Foreskin fibroblast (primary cell): ENCODE data around the genes M1AP and TACR1.

GRCh38 chr2:73293055-73293406, 317 bp downstream of the EGR4 start:
- RRBS = 3% methylated on average over 15 of the region's 36 CpGs

DNA sequence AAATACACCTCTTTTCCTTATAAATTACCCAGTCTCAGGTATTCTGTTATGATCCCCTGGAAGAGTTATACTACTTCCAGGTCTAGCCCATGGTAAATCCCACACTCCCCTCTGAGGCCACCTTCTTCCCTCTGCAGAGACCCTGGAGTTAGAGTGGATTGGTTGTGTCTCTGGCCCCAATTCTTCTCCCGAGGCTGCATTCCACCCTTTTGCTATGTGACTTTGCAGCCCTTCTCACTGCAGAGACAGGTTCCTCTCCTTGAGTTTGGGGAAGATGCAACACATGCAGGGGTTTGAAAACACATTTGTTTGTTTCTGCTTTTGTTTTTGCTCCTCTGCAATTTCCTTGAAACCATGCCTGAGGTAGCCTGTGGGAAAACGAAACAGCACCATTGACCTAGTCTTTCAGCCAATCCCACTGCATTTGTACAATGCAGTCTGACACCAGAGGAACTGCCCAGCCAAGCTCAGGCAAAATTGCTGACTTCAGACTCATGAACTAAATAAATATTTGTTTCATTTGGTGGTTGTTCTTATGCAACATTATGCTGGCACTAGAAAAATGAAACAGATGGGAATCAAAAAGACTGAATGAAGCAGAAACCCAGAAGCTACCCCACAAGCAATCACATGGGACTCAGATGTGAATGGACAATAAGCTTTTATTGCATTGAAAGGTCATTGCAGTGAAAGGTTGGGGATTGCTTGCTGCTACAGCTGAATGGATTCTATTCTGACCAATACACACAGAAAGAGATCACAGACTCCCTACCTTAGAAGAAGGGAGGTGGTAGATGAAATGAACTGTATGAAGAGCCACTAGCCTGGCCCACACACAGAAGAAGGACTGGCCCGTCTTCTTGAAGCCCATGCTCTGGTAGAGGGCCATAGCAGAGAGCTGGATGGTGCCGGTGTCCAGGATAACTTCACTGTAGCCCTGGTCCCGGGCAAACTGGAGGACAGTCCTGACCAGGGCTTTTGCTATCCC, 1.7 kb downstream of the NAT8 start:
- RRBS = no CpG with 5 or more reads among the region's 5 CpGs

DNA sequence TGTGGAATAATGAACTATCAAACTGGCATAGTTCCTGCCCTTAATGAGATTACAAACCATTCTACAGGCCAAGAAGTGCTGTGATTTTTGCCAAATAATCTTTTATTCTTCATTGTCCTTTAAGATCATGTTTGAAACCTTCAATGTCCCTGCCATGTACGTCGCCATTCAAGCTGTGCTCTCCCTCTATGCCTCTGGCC, 16.0 kb downstream of the ACTG2 start:
- RRBS = no CpG with 5 or more reads among the region's 2 CpGs

DNA sequence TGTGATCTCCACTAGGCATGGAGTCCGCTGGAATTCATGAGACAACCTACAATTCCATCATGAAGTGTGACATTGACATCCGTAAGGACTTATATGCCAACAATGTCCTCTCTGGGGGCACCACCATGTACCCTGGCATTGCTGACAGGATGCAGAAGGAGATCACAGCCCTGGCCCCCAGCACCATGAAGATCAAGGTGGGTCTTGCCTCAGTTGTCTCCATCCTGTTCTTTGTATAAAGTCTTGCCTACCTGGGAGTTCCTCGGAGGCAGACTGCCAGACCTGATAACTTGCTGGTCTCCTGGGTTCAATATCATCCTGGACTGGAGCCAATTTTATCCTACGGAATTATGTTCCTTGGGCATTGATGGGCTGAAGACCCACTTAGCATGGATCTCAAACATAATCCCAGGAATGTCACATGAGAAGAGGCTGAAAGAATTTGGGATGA, 10.1 kb upstream of the DGUOK start:
- RRBS = no CpG with 5 or more reads among the region's 4 CpGs

- RRBS = no CpG with 5 or more reads among the region's 8 CpGs
Measured at GRCh38 chr2:73951922-73952821, 25.5 kb downstream of the DGUOK start.

- RRBS = no CpG with 5 or more reads among the region's 11 CpGs
Measured at GRCh38 chr2:74048713-74049662, 64.3 kb downstream of the TET3 start.

- RRBS = no CpG with 5 or more reads among the region's 5 CpGs
Measured at GRCh38 chr2:74152182-74152709, 4.5 kb upstream of the BOLA3 start.

- RRBS = no CpG with 5 or more reads among the region's 2 CpGs
Measured at GRCh38 chr2:74164958-74165554, 13.6 kb downstream of the MOB1A start.

DNA sequence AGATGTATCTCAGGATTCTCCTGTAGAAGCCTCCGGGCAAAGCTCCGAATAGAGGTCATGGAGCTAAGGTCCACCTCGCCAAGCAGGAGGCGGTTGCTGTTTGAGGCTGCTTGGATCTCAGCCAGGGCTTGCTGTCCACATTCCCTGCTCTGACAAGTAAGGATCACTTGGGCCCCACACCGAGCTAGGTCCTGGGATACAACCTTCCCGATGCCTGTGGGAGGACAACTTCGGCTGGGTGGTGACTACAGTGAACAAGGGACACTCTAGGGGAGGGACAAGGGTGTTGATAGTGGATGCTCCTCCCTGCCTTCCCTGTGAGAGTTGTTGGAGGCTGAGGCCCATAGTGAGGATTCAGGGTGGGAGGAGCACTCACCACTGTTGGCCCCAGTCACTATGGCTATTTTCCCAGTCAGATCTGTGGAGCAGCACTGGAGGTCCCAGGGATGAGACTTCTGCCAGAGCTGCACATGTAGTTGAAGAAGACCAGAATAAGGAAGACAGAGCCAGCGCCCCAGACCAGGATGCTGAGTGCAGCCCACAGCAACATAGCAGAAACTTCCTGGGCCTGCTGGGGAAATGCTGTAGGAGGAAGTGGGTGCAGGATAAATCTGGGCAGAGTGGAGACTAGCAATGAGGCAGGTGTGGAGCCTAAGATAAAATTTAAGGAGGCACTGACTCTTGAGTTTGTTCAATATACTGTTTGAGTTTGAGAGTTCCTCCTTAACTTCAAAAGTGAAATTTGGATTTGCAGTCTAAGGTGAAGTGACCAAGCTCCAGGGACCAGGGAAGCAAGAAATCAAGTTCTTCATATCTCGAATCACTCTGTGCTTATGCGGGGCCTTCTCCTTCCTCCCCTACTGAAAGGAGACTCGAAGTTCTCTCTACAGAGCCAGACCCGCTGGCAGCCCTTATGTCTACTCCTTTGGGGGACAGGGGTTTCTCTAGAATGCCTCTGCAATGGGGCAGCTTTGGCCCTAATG, 8.1 kb downstream of the C2orf81 start:
- RRBS = no CpG with 5 or more reads among the region's 12 CpGs

- RRBS = 79% methylated on average over 2 of the region's 12 CpGs
Measured at GRCh38 chr2:74462426-74463009, 2.7 kb downstream of the MOGS start.

DNA sequence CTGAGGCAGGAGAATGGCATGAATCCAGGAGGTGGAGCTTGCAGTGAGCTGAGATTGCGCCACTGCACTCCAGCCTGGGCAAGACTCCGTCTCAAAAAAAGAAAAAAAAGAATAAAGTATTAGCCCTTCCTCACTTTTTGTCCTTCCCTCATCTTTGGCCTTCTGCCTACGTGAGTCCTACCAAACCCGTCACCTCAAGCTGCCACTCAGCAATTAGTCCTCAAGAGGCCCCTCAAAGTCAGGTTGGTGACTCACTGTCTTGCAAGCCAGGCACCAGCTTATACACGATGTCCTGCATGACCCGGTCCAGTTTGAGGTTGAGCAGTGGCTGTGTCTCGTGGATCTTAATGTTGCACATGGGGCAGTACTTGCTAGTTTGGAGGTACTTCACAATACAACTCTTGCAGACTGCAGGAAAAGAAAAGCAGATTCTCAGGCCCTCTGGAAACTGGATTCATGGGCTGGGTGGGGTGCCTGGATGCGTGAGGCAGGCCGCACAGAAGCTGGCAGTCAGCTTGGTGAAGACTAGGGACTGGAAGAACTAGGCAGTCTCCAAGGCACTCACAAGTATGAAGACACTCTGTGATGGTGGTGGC, 920 bp downstream of the PCGF1 start:
- RRBS = no CpG with 5 or more reads among the region's 9 CpGs

DNA sequence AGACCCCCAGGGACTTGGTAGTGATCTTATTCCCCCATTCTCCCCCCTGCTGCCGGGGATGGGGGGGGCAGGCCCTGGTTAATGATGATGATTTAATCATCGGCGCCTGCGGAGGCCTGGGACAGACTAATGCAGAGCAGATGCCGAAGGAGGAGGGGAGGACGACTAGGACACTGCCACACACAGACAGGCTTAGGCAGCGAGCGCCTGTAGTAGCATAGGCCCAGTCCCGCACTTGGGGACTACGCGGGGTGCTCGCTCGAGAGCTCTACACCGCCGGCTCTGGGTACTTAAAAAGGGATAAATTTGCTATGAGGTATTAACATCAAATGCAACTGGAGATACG, 684 bp upstream of the PCGF1 start:
- RRBS = 4% methylated on average over 1 of the region's 16 CpGs

DNA sequence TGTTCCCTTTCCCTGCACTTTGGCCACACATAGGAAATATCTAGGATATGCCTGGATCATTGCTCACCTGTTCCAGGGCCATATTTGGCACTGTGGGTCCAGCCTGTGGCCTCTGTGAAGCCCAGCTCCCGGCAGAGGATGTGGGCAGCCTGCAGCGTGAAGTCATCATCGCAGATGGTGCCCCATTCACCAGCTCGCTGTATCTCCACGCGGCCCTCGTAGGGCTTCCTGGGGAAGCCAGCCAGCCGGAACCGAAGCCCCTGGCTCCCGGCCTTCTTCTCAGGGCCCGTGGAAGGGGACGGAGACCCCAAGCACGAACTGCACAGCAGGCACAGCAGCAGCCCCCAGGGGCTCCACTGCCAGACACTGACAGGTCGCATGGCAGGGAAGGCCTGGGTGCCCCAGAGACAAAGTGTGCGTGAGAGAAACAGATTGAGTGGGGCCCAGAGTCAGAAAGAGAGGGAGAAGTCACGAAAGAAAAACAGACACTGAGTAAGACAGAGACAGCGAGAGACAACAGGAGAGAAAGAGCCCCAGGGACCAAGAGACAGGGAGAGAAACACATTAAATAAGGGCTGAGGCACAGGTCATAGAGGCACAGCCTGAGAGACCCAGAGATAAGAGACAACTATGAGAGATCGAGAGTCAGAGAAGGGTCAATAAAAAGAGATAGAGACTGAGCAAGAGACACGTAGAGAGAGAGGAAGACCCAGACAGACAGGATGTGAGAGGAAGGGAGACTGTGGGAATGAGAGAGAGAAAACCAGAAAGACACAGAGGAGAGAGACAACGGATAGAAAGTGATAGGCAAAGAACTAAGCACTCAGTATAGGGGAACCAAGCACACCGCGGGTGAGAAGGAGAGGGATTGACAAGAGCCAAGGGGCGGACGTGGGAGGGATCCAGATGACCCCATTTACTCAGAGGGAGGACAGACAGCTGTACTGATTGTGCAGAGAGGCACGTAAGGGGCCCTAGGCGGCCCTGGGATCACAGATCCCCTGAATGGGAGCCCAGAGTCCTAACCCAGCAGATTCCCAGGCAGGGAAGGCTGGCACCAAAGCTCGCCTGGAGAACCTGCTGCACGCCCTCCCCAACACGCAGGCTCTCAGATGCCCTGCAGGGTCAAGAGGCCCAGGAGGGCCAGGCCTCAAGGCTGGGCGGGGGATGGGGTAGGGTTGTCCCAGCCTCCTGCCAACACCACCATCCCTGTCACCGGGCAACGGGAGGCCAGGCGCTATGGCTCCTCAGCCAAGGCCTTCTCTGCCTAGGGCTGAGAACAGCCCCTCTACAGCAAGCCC, 1.0 kb downstream of the LOXL3 start:
- RRBS = 16% methylated on average over 4 of the region's 33 CpGs

DNA sequence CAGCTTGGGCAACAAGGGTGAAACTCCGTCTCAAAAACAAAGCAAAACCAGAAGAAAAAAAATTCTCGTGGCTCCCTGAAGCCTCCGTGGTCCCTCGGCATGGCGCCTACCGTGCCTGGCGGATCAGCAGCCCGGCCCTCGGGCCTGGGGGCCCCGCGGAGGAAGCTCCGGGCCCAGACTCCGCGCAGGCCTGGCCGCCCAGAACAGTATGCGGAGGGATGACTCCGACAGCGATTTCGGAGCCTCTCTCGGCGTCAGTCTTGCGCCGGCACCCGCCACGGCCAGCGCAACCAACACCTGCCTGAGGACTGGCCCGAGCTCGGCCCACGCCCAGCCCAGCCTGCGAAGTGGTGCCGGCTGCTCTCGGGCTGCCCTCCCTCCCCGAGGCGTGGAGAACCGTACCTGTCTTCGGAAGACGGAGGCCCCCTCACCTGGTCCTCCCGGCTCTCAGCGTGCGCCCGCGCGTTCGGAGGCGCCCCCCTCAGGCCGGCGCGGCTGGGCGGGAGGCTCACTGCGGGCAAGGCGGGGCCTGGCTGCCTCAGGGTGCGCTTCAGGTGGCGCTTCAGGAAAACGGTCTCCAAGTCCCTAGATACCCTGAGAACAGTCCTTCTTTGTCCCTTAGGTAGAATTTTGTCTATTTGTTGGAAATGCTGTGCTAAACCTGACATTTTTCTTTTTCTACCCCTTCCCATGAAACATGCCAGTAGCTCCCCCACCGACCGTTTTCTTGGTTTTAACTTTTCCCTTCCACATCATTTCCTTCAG, at the start of gene M1AP:
Gene M1AP (minus strand): TSS at position 468 of the 765 bp plus-strand sequence.
- RRBS = 11% methylated on average over 34 of the region's 56 CpGs

DNA sequence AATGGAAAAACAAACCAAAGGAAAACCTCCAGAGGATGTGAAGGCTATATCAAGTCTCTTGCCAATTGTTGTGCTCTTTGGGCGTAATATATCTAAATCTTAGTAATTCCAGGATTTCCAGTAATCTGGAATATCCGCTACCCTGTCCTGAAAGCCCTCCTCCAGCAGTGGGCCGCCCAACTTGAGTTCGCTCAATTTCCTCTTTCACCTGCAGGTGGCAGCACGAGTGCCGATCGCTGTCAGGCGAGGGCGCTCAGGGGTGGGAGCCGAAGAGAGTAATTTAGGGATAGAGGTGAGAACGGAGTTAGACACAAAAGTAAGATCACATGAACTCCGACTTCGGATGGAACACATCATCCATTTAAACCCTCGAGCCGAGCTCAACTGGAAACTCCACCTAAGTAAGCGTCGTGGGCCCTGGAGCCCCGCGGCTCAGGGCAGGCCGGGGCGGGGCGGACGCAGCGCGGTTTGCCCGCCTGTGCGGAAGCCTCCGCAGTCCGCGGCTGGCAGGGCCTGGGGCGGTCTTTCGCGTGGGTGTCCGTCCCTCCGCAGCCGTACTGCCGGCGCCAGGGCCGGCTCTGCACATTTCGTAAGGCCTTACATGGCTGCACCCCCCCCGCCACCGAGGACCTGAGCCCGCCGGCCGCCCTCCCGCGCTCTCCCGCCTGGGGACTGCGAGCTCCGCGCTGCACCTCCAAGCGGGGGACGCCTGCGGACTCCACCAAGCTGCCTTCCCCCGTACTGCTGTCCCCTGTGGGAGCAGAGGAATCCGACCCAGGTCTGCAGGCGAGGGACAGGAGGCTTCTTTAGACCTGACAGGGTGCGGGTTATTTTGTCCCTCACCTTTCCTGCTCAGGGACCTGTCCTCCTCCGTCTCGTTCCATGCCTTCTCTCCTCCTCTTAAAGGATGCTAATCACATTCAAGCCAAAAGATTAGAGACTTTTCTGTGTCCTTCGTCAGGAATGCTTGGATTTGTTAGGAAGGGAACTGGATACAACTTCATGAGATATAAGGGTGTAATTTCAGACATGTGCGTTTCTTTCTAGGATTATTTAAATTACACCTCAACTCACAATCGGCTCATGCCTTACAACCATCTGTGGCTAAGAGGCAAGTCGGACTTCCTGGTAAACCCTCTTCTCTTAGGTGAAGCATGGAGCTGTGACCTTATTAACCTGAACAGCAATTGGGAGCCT, 61.3 kb downstream of the SEMA4F start:
- RRBS = 2% methylated on average over 19 of the region's 64 CpGs

DNA sequence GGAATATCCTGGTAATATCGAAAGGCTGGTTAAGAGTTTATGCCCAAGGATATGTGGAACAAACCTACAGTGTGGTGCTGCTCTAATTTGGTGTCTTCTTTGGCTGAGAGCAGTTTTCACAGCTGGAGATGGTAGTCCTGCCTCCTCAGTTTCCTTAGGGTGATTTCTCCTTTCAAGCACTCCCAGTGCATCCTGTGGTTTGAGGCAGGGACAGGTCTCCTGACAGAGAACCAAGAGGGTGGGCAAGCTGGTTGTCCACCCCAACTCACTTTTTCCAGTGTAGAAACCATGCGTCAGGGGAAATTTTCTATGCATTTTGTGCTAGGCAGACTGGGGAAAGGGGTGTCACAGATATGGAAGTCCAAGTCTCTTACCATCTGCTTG, 76.7 kb downstream of the SEMA4F start:
- RRBS = no CpG with 5 or more reads among the region's 2 CpGs

DNA sequence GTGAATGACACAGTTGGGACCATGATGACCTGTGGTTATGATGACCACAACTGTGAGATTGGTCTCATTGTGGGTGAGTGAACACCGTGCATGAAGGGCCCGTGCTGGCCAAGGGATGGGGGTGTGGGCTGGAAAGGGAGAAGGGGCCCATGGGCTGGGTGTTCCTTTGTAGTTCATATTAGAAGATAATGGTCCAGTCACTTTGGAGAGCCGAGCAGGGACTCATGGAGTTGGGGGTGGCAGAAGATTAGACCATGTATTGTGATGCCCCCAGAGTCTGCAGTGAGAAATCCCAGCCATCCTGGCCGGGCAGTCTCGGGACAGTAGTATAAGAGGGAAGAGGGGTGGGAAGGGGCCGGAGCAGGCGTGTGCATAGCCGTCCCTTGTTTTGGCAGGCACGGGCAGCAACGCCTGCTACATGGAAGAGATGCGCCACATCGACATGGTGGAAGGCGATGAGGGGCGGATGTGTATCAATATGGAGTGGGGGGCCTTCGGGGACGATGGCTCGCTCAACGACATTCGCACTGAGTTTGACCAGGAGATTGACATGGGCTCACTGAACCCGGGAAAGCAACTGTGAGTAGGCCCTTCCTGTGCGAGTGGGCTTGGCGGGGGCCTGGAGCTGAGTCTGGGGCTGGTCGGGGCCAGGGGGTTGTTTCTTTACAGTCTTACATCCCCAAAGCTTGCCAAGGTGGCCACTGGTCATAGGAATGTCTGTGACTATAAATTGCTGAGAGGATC, 40.1 kb downstream of the HK2 start:
- RRBS = no CpG with 5 or more reads among the region's 23 CpGs

- RRBS = no CpG with 5 or more reads among the region's 3 CpGs
Measured at GRCh38 chr2:74892128-74892683, 58.3 kb downstream of the HK2 start.

- RRBS = no CpG with 5 or more reads among the region's 9 CpGs
Measured at GRCh38 chr2:74991839-74992532, 33.5 kb downstream of the POLE4 start.

DNA sequence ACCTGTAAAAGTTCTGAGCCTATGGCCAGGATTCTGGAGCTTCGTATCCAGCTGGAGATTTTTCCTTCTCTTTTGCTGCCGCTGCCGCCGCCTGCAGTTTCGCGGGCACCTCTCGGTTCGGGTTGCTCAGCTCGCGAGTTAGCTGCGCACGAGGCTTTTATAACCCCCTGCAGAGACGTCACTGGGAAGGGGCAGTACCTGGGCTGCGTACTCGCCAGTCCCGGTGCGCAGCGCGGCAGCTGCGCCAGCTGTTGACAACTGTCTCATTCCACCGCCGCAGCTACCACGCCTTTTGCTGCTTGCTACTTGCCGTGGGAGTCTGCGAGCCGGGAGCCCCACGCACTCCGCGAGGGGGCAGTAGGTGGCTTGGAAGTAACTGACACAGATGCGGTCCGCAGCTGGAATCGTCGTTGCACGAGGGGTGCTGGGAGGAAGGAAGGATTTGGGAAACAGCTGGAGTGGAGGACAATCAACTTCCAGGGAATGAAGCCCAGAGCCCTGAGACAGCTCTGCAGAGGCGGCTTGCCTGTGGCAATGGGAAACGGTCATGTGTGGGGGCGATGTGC, at the start of gene TACR1:
Gene TACR1 (minus strand): TSS at position 133 of the 566 bp plus-strand sequence.
- RRBS = 3% methylated on average over 8 of the region's 37 CpGs